NT2/D1 (cell line): ENCODE measurements around a stretch of chr4.

DNA sequence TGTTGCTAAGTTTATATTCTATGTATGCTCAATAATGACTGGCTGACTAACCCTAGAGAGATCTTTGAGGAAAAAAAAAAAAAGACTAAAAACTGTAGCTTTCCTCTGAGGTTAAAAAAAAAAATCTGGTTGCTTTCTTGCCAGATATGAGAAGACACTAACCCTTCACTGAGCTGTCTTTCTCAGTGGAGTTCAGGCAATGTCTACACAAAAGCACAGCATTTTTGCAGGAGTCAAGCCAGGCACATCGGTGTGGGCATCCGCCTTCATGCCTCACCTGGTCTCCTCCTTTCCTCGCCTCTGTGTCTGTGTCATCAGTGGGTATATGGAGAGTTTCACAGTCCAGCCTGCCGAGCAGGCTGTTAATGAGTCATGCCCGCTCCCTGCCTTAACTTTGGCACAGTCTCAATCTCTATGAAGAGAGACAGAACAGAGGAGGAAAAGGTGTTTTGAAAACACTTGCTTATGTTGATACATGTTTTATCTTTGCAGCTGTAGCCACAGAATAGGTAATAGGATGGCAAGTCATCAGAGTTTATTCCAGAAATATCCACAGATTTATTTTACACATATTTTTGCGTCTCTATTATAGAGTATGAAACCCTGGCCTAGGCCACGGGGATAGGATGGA lies 32.7 kb upstream of the MAML3 start:
- RRBS, 2 experiments: no CpG with 5 or more reads among the region's 7 CpGs

DNA sequence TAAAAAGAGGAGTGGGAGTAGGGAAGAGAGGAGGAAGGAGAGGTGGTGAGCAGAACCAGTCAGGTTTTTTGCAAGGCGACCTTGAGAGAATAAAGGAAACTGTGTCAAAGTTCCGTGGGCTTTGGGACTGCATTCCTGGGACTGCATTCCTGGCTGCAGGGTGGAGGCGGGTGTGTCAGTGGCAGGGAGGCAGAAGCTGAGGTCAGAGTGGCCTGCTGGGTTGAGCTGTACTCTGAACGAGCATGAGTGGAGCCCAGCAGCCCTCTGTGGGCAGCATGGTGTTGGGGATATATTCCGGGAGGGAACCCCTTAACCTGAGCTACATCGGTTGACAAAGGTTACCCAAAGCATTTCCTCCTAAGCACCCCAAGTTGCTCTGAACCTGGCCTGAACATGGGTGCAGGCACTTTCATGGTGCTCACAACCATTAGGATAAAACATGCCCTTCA lies 66.9 kb upstream of the UCP1 start:
- RRBS, 2 experiments: no CpG with 5 or more reads among the region's 6 CpGs

GRCh38 chr4:140642811-140644043 lies 74.5 kb upstream of the UCP1 start:
- RRBS, 2 experiments: 94 to 95% methylated on average over 8 of the region's 69 CpGs

- RRBS, 2 experiments: no CpG with 5 or more reads among the region's 6 CpGs
These were observed 84.9 kb upstream of the UCP1 start for GRCh38 chr4:140653579-140654162.

DNA sequence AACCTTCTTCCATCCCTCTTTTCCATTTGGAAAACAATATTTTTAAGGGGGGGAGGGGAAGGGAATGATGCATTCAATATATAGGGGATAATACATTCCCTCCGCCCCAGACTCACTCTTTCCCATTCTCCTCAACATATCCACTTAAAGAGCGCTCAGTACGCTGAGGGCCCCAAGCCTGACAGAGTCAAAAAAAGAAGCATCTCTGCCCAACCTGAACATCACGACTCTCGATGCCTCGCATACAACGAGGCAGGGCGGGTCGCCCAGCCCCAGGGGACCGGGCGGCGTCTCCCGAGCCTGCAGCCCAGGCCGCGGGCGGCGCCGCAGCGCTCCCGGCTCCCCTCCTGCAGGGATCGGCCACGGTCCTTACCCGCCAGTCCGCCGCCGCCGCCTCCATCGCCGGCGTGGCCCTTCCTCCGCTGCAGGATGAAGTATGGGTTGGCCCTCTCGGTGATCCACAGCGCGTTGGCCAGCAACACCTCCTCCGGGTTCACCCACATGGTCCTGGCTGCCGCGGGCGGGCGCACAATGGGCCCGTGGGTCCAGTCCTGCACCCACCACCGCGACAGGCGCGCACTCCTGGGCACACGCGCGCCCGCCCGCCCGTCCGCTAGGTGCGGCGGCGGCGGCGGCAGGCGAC lies 521 bp downstream of the TBC1D9 start:
- RRBS, 2 experiments: under 1 to 2% methylated on average over 15 of the region's 57 CpGs

DNA sequence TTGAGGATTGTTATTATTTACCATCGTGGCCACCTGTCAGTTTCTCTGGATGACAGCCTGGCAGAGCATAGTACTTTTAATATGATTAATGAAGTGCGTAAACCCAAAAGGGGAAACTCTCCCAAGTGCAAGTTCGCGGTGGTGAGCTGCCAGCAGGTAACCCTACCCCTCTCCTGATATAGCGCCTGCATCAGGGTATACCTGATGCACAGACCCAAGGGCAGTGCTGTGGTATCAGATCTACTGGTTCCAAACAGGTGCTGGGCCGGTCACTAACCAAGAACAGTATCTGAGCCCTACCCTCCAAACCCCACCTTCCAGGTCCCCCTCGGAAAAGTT lies 1.6 kb downstream of the RNF150 start:
- RRBS, 2 experiments: 0% methylated on average over 1 of the region's 7 CpGs; no CpG with 5 or more reads in 1 of the 2 experiments

GRCh38 chr4:141132065-141133048 lies 912 bp downstream of the RNF150 start:
- RRBS, 2 experiments: 2 to 5% methylated on average over 16 to 22 of the region's 96 CpGs

DNA sequence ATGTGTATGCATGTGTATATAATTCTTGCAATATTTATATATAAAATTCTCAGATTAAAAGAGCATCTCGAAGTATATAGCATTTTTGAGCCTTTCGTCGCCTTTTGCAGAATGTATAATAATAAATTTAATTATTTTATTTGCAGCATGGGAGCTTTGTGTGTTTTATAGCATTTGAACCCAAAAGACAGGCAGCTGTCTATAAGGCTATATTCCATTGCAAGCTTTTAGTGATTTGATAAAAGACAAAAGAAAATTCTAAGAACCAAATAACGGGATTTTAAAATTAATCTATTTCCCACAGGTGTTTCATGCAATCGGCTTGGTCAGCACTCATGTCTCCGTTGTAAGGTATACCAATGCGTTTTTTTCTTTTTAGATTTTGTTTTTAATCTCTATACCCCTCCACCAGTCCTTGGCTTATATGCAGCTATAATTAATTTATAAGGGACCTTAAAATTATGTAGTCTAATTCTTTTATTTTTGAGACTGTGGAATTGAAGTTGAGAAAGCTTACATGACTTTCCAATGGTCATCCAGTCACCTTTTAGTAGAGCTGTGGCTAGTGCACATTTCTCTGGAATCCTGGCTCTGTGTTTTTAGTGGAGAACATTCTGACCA lies 10.6 kb downstream of the ZNF330 start:
- RRBS, 2 experiments: no CpG with 5 or more reads among the region's 7 CpGs

DNA sequence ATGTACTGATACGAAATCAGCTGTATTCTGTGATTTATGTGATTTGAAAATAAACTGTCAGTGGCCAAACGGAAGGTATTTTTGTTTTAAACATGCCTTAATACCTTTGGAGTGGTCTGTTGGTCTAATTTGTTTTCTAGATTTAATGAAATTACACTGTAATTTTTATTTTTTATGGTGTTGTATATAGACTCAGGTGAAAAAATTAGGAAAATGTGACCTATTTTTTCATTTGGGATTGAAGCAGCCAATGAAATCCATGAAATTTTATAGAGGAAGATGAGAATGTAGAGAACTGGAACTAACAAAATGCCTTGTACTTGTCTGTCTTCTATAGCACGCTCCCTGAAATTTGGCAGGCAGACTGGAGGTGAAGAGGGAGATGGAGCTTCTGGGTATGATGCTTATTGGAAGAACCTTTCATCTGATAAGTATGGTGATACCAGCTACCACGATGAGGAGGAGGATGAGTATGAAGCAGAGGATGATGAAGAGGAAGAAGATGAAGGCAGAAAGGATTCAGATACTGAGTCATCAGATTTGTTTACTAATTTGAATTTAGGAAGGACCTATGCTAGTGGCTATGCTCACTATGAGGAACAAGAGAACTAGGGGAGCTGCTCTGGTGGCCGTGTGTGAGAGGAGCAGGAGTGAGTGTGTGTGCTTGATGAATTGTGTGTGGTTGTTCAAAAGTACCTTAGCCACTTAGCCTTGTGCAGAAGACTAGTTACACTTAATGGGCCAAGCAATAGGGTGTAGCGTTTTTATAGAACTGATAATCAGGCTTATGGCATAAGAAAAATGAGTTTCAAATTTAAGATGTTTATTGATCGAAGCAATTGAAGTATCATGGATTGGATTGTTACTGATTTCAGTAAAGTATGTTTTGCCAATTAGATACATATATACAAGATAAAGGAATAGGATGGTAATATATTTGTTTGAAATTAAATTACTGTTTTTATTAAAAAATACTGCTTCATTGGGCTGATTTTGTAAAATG lies 13.0 kb downstream of the ZNF330 start:
- RRBS, 2 experiments: no CpG with 5 or more reads among the region's 7 CpGs

DNA sequence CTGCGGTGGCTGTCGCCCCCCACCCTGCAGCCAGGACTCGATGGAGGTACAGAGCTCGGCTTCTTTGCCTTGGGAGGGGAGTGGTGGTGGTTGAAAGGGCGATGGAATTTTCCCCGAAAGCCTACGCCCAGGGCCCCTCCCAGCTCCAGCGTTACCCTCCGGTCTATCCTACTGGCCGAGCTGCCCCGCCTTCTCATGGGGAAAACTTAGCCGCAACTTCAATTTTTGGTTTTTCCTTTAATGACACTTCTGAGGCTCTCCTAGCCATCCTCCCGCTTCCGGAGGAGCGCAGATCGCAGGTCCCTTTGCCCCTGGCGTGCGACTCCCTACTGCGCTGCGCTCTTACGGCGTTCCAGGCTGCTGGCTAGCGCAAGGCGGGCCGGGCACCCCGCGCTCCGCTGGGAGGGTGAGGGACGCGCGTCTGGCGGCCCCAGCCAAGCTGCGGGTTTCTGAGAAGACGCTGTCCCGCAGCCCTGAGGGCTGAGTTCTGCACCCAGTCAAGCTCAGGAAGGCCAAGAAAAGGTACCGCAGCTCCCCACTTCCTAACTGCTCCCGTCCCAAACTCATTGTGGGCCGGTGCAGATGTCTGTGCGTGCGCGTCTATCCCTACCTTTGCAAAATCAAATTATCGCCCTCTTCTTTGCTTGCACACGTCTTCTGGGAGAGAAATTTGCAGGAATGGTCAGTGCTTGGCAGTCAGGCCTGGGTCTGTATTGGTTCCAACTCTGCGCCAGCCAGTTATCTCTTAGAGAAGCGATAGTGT lies 501 bp downstream of the IL15 start:
- RRBS, 2 experiments: under 1 to 4% methylated on average over 7 to 11 of the region's 45 CpGs

DNA sequence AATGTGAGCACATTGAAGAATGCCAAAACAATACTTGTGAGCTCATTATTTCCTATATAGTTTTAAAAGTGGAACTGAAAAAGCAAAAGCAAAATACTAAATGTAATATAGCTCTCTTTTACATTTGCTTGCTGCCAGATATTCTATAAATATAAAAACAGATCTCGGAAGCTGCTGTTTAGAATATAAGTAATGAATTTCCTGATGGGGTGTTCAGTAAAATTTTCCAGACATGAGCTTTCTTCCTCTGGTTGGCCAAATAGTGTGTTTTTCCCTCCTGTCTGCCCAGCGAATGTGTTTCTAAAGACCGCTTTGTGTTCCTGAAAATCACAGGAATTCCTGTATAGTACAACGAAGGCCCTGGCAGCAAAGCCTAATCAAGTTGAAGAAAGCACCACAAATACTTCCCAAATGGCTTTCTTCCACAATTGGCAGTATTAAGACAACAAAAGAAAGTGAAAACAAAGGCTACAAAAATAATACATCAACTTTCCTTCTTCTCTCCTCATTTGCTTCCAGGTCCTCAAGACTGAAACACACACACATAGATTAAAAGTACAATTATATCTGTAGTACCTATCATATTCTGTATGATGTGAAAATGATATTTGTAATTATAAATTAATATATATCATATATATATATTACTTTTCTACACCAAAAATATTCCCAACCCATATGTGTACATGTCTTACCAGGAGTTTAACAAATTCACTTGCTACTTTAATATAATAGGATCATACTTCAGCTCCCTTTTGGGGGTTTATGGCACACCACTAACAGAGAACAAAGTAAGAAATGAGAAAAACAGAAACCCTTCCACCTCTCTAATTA lies 494.0 kb downstream of the INPP4B start:
- RRBS, 2 experiments: no CpG with 5 or more reads among the region's 4 CpGs

GRCh38 chr4:142417080-142417452 lies 429.0 kb downstream of the INPP4B start:
- RRBS, 2 experiments: no CpG with 5 or more reads among the region's 2 CpGs

- RRBS, 2 experiments: no CpG with 5 or more reads among the region's 5 CpGs
These were observed 371.8 kb downstream of the INPP4B start for GRCh38 chr4:142474194-142474824.

- RRBS, 2 experiments: no CpG with 5 or more reads among the region's 2 CpGs
These were observed 289.6 kb downstream of the INPP4B start for GRCh38 chr4:142556518-142556873.

DNA sequence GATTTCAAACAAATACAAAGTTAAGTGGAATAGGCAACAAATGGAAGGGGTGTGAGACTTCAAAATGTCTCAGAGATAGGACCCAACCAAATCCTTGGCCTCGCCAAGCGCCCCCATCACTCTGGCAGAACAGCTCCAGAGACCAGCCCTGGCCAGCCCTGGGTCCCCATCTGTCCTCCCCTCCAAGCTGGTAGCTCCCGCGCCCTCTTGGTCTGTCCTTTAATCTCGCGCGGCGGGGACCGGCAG lies 1.2 kb upstream of the GAB1 start:
- RRBS, 2 experiments: 0% methylated on average over 1 of the region's 9 CpGs; no CpG with 5 or more reads in 1 of the 2 experiments

DNA sequence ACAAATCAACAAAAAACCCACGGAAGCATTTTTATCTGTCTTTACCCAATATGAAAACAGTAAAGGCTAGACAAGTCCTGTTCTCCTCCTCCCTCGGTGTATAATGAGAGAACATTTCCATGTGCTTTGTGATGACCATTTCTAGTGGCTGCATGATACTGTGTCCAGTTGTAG lies 22.6 kb downstream of the GAB1 start:
- RRBS, 2 experiments: no CpG with 5 or more reads among the region's 2 CpGs

DNA sequence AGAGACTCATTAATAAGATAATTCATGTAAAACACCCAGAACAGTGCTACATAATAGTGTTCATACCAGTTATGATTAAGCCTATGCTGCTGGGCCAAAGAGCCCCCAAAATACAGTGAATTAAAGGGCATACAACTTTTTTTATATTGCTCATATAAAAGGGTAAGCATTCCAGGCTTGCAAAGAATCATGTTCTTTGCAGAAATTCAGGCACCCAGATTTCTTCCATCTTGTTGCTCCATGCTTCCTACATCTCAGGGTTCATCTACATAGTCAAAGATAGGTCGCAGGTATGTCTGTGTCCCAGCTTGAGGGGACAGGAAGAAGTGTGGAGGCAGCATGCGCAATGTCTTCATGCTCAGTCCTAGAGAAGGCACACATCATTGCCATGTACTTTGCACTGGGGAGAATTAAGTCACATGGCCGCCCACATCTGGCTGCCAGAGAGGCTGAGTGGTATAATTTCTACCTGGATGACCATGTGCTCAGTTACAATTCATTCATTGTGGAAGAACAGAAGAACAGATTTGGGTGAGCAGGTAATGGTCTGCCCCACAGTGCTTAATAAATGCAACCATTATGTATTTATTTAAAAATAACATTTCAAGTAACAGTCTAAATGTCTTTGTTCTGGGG lies 54.0 kb downstream of the GAB1 start:
- RRBS, 2 experiments: no CpG with 5 or more reads among the region's 3 CpGs

DNA sequence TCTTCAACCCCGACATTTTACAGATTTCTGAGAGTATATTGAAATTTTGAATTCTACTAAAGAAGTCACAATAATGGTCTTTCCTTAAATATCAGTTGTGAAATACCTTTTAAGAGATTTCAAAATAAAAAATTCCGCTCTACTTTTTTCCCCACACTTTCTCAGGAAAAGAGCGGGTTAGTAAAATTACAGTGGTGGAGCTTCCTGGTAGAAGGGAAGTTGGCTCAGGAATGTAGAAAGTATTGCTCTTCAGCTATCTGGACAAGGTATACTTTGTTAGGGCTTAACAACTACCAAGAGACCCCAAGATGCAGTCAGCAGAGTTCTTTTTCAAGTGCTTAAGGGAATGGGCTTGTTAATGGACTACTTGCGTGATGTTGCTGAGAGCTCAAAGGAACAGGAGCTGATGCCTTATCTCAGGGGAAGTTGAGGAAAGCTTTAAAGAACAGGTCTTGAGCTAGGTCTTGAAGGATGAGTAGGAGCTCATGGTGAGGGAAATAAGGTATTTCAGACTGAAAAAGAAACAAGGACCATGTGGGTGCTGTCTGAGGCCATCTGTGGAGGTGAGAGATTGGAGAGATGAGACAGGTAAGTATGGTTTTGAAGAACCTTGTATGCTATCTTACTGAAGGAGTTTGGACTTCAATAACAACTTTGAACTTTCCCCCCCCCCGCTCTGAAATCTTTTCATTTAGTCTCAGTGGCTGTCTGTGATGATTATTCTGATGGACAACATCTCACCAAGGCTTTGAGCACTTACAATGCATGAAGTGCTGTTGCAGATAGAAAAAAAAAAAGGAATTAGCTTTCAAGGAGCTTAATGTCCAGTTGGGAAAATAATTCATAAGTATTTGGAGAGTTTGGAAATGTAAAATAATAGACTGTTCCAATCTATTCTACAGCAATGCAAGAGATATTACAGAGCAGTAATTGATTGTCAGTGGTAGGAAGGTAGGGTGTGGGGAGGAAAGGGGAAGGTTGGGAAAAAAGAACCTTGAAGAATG lies 72.3 kb downstream of the GAB1 start:
- RRBS, 2 experiments: no CpG with 5 or more reads among the region's 5 CpGs

- RRBS, 2 experiments: no CpG with 5 or more reads among the region's 6 CpGs
These were observed 34.5 kb downstream of the SMARCA5 start for GRCh38 chr4:143547833-143548471.